Thoracic aorta (tissue), 1 donor: ENCODE measurements around the genes ALKBH6, ZNF567 and CATSPERG.

DNA sequence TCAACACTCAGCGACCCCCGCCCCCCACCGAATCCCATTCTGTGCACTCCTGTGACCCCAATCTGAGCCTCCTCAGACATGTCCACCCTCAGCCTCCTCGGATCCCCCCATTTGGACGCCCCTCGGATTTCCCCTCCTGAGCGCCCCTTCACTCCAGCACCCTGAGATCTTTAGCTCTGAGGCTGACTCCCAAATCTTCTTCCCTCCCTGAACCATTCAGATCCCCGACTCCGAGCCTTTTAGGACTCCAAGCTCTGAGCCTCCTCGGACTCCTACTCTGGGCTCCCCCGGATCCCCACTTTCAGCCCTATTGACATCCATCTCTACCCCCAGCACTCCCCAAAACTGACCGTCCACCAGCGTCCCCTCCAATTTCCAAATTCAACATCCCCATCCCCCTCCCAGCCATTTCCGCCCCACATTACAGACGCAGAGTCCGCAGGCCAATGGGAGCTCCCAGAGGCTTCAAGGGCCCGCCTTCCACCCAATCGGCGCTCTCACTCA is at the start of gene ALKBH6:
Gene ALKBH6 (minus strand): TSS at position 389 of the 504 bp plus-strand sequence.
- RAMPAGE, long total RNA: start-site peak on the minus strand centred at position 385 of the sequence, 37 bp wide, 88 reads

- RAMPAGE, long total RNA: no peak
Observed at GRCh38 chr19:36031731-36032087, 964 bp downstream of the CLIP3 start.

- RAMPAGE, long total RNA: no peak
Observed at GRCh38 chr19:36053578-36053773, 609 bp downstream of the THAP8 start.

- RAMPAGE, long total RNA: no peak
Observed at GRCh38 chr19:36245080-36245777, 30.3 kb downstream of the ZNF146 start.

DNA sequence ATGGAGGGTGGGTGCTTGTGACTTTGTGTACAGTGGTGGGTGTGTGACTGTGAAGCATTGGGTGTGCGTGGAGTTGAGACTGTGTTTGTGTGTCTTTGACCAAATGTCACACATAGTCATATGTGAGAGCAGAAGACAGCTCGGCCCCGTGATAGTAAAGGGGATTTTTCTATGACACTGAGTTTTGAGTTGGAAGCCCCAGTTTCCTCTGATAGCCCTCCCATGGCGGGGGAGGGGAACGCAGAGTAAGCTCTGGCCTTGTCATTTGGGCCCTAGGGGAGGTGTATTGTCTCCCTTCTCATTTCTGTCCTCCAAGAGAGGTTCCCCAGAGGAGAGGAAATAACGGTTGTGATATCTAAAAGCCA is 1.1 kb upstream of the ZNF260 start:
- RAMPAGE, long total RNA: no peak

DNA sequence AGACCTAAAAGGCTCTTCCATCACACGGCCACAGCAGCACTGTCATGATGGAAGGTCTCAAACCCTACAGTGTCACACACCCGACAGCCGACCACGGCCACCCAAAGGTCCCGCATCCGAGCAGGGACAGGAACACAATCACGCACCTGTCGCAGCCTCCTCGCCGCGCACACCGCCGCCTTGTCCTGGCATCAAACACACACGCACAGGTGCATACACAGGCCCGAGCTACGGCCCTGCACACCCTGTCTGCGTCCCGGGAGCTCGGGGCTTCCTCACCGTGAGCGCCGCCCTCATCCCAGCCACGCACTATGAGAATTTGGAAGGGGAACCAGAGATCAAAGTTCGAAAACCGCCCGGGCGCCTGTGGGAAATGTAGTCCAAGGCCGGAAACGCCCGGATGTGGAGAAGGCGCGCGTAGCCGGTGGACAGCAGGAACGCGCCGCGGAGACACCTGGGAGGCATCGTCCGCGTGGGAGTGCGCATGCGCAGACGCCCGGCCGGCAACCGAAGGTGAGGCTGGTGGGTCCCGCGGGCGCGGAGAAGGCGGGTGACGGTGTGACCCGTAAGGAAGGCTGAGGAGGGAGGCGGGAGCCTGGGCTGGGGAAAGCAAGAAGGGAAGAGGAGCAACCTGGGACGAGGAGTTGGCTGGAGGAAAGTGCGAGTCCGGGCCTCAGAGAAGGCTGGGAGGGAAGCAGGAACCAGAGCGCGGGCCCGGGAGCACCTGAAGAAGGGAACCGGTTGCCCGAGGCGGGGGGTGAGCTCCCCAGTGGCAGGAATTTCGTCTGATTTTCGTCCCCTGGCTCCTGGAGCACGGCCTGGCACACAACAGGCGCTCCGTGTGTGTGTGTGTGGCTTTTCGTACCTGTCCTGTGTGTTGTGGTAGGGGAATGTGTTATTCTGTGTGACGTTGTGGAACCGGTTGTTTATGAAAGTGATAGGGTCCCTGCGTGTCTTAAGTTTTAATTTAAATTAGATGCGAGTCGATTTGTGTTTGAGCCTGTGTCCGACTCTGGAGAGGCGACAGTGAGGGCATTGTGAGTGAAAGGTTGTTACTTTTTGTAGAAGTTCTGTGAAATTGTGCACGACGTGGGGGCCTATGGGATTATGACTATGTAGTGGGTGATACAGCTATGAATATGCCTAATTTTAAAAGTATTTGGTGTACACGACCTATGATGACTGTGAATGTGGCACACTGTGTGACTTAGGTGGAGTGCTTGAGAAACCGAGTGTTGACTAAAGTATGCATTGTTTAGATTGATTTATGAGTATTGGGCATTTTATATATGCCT is at the start of gene ZNF567:
Gene ZNF567 (plus strand): TSS at position 491 of the 1,295 bp plus-strand sequence.
- RAMPAGE, long total RNA: start-site peak on the minus strand centred at position 284 of the sequence, 66 bp wide, 60 reads; start-site peak on the plus strand centred at position 473 of the sequence, 141 bp wide, 79 reads

- RAMPAGE, long total RNA: no peak
Observed at GRCh38 chr19:36775377-36776354, 3.1 kb upstream of the ZNF850 start.

DNA sequence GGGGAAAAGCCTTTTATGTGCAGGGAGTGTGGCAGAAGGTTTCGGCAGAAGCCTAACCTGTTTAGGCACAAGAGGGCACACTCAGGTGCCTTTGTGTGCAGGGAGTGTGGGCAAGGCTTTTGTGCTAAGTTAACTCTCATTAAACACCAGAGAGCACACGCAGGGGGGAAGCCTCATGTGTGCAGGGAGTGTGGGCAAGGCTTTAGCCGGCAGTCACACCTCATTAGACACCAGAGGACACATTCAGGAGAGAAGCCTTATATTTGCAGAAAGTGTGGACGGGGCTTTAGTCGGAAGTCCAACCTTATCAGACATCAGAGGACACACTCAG is 7.5 kb upstream of the ZNF527 start:
- RAMPAGE, long total RNA: no peak

- RAMPAGE, long total RNA: no peak
Observed at GRCh38 chr19:37698973-37699662, 20.4 kb downstream of the ZNF607 start.

DNA sequence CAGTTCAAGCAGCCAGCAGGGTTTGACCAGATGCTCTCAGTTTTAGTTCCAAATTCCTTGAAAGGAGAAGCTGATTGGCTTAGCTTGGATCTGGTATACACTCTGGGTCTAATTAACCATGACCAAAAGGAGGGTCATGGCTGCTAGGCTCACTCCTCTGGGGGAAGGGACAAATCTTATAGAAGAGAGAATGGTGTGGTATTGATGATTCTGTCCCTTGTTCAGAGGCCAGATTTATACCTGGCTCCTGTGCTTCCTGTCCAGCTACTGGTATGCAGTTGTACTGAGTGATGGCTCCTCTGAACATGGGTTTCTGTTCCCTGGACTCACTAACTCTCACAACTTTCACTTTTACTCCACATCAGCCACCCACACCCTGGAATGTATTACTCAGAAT is 41.3 kb downstream of the WDR87 start:
- RAMPAGE, long total RNA: no peak

GRCh38 chr19:37997870-37998405 is 90.9 kb downstream of the SIPA1L3 start:
- RAMPAGE, long total RNA: no peak

DNA sequence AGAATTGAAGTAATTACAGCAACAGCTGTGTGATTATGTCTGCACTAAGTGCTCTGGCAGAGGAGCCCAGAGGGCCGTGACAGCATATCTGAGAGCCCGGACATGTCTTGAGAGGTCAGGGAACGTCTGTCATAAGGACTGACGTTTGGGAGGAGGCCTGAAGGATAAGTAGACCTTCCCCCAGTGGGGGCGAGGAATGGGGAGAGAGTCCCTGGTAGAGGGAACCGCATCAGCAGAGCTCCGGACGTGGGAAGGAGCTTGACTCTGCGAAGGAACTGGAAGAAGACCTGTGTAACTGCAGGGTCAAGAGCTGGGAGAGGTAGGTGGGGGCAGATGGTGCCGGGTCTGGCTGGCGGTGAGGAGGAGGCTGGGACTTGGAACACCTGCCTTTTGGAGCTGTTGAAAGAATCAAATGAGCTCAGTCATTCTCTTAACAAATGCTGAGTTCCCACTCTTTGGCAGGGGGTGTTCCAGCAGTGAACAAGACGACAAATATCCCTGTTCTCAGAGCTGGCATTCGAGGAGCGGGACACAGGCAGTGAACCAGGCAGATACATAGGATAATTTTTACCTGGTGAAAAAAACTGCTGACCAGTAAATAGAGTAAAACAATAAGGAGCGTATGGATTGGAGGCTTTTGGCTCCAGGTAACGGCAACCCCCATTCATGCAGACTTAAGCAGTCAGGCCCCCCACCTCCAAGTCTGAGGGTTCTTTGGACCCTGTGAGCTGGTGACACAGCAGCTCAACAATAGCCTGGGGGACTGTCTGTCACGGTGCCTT is 130.3 kb downstream of the SIPA1L3 start:
- RAMPAGE, long total RNA: no peak

DNA sequence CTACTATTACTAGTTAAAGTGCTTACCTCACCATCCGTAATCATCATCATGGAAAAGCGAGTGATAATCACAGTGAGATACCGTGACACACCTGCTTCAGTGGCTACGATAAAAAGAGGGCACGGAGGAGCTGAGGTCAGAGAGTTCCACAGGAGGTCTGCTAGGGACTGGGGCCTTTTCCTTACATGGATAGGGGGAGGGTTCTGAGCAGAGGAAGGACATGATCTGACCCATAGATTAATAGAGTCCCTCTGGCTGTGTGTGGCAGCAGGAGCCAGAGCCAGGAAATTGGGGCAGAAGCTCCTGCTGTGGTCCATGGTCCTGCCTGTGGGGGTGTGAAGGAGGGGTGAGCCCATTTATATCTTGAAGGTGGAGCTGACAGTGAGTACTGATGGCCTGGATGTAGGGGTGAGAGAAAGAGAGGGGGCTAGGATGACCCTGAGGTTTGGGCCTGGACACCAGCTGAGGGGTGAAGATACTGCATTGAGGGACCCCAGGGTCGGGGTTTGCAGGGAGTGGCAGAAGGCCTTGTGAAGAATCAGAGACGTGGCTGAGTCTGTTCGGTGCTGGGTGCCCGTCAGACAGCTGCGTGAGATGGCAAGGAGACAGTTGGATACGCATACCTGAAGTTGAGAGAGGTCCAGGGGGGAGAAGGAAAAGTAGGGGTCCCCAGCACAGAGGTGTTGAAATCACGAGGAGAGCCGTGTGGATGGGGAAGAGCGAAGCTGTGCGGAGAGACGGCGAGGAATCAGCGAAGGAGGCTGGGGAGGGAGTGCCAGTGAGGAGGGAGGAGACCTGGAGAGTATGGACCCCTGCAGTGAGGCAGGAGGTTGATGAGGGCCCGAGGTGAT is 136.9 kb downstream of the SIPA1L3 start:
- RAMPAGE, long total RNA: no peak

- RAMPAGE, long total RNA: start-site peak on the plus strand at chr19:38109465-38109812, 7 reads; start-site peak on the plus strand at chr19:38110115-38110363, 9 reads
Observed at GRCh38 chr19:38109355-38110665, 114.2 kb downstream of the DPF1 start.

GRCh38 chr19:38173298-38174145 is 50.5 kb downstream of the DPF1 start:
- RAMPAGE, long total RNA: start-site peak on the plus strand at chr19:38173569-38173721, 31 reads

GRCh38 chr19:38183554-38184291 is 40.3 kb downstream of the DPF1 start:
- RAMPAGE, long total RNA: no peak

DNA sequence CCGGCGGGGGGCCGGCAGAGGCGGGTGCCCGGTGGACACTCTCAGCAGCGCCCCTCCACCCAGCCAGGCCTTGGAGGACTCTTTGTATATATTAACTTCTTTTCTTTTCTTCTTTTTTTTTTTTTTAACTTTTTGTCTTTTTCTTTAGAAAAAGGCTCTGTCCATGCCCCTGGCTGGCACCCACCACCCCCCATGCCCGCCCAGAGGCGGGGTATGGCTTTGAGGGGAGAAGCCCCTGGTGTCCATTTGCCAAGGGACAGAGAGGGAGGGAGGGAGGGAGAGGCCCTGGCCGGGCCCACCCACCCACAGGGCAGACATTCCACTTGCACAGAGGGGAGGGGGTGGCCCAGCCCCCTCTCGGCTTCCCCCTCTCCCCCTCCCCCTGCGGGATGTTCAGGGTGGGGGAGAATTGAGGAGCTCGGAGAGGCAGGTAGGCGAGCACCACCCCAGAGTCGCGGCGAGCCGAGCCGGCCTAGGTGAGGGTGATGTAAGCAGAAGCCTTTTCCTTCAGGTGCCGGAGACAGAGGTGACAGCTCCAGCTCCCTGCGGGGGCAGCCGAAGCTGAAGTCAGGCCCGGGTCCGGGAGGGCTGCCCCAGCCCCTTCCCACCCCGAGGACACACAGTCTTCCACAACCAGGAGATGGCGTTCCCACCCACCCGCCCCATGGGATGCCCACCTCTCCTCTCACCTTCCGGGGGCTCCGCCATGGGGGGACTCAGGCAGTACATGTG is 12.3 kb downstream of the DPF1 start:
- RAMPAGE, long total RNA: no peak

DNA sequence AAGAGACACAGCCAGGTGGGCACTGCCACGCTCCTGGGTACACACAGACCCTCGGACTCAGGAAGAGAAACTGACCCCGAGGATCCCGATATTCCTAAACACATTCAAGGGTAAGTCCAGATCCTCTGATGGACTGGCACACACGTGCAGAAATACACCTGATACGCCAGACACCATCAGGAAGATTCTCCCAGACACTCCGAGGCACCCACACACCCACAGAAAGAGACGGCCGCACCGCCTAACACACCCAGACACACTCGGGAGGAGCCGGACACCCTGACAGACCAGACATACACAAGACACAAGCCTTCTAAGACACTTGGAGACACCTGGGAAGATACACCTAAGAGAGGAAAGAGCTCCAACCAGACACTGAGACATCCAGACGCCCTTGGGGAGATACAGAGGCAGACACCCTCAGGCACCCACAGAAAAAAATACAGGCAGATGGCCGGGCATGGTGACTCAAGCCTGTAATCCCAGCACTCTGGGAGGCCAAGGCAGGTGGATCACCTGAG is 3.2 kb downstream of the DPF1 start:
- RAMPAGE, long total RNA: no peak

- RAMPAGE, long total RNA: no peak
Observed at GRCh38 chr19:38265132-38265420, 703 bp downstream of the SPINT2 start.

DNA sequence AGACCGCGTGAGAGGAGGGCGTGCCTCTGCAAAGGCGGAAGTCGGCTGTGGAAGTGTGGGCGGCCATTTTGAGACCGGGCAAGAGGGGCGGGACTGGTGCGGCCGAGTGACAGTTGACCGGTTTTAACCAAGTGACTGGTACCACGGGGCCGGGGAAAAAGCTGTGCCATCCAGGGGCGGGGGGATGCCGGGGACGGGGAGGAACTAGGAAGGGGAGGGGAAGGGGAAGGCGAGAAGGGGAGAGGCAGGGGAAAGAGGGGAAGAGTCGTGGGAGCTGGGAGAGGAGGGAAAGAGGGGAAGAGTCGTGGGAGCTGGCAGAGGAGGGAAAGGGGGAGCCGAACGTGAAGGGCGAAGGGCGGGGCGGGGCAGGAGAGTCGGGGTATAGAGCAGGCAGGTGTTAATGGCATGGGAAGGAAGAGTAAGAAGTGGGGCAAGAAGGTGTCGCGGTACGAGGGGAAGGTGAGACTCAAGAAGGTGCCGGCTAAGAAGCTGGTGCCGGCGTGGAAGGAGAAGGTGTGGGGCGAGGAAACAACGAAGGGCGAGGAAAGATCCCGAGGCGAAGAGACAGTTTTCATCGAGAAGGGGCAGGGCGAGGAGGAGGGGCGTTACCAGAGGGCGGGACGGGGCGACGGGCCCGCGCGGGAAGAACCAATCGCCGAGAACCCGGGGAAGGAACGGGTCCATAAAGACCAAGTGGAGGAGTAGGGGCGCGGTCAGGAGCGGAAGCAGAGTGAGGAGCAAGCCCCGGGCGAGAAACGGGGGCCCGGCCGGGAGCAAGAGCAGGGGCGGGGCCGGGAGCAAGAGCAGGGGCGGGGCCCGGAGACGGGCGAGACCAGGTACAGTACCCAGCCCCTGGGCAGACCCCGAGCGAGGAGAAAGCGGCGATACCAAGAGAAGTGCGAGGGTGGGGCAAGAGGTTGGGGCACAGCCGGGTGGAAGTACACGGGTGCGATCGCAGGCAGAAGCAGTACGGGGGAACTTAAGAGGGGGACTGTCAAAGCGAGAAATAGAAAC is at the start of gene CATSPERG:
Gene CATSPERG (plus strand): TSS at position 93 of the 1,014 bp plus-strand sequence.
- RAMPAGE, long total RNA: start-site peak on the plus strand centred at position 717 of the sequence, 25 bp wide, 145 reads